Foreskin keratinocyte (primary cell): ENCODE data around the genes TDRD10 and PMVK.

DNA sequence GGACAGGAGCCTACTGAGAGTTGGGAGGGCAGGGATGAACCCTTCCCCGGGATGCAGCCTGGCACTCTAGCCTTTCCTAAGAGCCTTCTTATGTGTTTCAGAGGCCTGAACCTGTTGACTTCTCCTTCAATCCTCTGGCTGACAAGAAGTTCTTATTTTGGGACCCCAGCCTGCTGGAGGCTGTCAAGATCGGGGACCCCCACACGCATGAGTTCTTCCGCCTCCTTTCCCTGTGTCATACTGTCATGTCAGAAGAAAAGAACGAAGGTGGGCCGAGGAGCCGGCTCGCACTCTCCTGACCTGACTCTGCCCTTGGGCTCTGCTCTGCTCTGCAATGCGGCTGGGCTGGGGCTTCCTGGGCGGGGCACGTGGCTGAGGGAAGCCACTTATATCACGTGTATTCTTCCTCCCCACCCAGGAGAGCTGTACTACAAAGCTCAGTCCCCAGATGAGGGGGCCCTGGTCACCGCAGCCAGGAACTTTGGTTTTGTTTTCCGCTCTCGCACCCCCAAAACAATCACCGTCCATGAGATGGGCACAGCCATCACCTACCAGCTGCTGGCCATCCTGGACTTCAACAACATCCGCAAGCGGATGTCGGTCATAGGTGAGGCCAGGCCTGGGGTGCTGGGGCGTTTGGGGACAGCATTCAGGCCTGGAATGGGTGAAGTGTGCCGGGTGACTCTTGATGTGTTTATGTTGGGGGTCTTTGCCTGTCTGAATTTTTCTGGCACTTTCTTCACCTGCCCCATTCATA, 17.5 kb downstream of the ATP8B2 start:
- RAMPAGE, total RNA: no peak

DNA sequence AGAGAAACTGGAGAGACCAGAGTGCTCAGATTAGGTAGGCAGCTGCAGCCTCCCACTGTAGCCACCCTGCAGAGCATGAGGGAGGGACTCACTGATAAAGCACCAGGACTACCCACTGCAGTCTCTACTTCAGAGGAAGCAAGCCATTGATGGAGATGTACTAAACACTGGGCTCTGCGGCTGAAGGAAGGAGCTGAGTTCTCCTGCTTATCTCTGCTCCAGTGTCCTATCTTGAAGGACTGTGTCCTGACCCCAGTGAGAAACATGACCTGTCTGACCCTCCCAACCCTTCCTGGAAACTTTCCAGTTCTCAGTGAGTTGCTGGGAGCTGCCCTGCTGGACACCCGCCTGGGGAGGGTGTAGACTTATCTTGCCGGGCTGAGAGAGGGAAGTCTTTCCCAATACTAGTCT, 29.2 kb downstream of the ATP8B2 start:
- RAMPAGE, total RNA: no peak

- RAMPAGE, total RNA: no peak
These were observed 22.5 kb downstream of the IL6R start for GRCh38 chr1:154427316-154428271.

- RAMPAGE, total RNA: no peak
These were observed 26.5 kb downstream of the IL6R start for GRCh38 chr1:154431539-154432190.

GRCh38 chr1:154454241-154455064, 47.6 kb upstream of the TDRD10 start:
- RAMPAGE, total RNA: no peak

GRCh38 chr1:154460343-154461016, 41.5 kb upstream of the TDRD10 start:
- RAMPAGE, total RNA: no peak

DNA sequence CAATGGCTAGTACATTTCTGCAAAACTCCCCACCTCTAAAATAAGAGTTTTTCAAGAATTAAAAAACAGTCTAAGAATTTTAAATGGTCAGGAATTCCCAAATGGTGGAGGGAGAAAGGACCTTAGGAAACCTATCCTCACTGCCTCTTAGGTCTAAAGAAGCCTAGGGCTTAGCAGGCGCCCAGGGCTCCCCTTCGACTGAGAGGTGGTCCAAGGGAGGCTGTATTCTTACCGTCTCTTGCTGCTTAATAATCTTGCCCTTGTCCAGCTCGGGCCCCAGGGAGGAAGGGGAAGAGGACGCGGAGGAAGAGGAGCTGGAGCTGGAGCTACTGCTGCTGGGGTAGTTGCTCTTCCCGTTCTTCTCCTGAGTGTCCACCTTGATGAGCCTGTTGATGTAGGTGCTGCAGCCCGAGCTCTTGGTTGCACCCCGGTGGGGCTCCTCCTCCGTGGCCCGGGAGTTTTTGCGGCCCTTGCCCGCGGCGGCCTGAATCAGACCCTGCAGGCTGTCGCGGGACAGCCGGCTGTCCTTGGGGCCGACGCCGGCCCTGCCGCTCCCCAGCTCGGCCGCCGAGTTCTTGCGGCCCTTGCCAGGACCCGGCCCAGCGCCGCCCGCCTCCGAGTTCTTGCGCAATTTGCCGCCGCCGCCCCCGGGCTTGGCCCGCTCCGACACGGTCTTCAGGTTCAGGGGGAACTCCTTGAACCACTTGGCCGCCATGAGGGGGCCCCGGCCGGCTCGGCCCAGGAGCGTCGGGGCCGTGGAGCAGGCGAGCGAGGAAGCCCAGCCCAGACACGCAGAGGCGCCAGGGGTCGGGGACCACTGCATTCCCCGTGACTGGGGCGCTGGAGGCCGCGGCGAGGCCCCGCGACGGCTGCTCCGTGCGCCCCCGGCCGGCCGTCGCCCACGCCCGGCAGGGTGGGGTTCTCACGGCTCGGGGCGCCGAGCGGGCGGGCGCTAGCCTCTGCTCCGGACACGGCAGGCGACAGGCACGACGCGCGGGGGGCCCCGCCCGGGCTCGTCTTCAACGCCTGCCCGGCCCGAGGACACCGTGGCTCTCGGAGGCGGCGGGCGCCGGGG, at the start of gene TDRD10:
Gene TDRD10, plus strand, starts transcription at position 1,016 of the 1,075 bp plus-strand sequence.
- RAMPAGE, total RNA: no peak

- RAMPAGE, total RNA: no peak
These were observed 17.0 kb downstream of the CHRNB2 start for GRCh38 chr1:154584475-154585113.

GRCh38 chr1:154598236-154598632, 9.8 kb downstream of the ADAR start:
- RAMPAGE, total RNA: no peak

DNA sequence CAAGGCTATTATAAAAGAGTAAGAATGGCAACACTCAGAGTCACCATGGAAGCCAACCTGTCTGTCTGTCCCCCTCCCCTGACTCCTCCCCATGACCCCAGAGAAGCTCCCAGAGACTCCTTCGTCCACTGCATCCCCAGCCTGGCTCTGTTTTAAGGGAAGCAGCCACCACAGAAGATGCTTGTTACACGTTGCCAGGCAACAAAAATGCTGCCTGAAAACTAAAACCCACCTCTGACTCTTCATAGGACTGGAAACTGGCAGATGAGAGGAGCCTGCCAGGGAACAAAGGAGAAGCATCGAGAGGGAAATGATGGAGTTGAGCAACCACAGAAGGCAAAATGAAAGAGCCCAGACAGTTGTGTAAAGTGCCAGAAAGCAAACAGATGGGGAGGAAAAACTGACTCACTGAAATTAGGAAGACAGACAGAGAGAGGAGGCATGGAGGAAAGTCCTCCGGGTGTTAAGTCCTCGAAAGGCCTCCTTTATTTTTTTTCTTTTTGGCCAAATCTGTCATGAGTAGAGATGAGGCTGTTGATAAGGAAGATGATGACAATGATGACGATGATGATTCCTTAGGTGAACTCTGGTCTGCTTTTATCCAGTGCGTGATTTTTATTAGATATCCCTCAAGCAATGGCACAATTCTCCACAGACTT, 118.3 kb downstream of the KCNN3 start:
- RAMPAGE, total RNA: no peak

GRCh38 chr1:154859770-154860201, 10.3 kb downstream of the KCNN3 start:
- RAMPAGE, total RNA: no peak

GRCh38 chr1:154868980-154869764, 909 bp downstream of the KCNN3 start:
- RAMPAGE, total RNA: no peak

GRCh38 chr1:154936338-154937131, at the start of gene PMVK:
Gene PMVK, minus strand, starts transcription at chr1:154936719.
- RAMPAGE, total RNA: start-site peak on the minus strand at chr1:154936699-154936762, 93 and 124 reads in 2 replicates; start-site peak on the minus strand at chr1:154936887-154936997, 30 and 37 reads in 2 replicates

DNA sequence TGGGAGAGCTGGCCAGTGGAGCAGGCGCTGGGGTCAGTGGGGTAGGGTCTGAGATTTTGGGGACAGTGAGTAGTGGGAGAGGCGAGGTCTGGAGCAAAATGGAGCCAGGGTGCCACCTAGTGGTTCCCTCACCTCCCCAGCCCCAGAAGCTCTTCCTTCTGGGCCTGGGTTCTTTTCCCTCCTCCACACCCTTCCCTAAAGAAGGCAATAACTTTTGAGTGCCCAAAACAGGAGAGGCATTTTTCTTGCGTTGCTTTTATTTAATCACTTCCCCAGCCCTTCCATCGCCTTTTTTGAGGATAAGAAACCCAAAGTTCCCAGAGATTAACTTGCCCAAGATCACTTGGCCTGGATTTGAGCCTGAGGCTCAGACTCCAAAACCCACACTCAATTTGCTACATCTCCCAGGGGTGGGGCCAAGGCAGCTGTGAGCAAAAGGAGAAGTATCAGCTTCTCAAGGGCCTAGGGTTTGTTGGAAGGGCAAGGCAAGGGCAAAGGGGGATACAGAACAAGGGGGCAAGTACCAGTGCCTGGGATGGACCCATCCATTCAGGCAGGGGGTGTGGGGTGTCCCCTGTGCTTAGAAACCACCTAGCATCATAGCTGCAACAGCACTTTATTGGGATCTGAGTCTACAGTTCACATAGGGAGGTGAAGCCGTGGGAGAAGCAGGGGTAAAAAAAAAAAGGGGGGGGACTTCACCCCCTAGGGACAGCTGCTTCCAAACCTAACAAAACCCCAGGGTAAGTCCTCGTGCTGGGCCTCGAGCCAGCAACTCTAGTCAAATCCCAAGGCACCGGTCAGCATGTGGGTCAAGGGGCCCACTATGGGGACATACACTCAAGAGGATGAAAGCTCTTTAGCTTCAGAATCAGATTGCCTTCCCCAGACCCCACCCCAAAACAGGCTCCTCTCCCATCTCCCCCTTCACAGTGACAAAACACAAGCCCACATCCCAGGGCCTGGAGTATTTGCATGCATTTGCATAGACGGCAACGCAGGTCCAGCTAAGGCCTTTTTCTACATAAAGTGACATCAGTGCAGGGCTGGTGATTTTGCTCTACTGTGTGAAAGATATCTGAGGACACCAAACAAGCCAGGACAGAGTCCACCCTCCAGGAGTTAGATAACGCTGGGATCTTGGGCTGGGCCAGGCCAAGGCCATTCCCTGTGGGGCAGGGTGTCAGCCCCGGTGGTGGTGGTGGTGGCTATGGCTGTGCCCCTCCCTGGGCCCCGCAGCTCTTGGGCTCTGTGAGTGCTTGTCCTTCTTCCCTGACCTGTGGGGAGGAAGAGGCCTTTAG, 7.8 kb upstream of the PMVK start:
- RAMPAGE, total RNA: no peak

DNA sequence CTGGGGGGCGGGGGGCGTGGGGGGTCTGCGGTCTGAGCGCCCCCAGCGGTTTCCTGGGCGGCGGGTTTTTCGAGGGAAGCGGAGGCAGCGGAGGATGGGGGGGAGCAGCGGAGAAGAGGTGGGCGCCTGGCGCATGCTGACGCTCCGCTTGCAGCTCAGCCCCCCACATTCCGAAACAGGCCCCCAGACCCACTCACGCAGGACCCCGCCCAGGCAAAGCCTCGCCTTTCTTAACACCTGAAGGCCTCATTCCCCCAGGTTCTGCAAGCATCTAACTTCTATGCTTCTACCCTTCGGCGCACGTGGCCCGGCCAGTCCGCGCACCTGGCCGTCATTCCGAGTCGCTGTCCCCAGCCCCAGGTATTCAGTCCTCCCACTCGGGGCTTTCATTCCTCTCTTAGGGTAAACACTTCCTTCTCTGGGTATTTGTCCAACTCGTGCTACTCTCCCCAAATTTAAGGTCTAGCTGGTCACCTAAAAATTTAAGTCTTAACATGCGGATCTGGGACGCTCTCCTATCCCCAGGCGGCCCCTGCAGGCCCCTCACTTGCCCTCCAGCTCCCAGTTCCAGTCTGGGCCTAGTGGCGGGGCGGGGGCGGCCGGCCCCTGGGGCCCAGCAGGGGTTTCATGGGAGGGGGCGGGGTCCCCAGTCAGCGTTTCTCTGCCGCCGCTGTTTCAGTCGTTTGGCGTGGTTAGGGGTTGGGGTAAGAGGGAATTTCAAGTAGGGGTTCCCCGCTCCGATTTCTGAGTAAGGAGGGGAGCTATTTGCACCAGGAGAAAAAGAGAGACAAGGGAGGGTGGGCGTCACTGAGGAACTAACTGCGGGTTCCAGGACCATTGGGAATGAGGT, 2.8 kb upstream of the ZBTB7B start:
- RAMPAGE, total RNA: no peak

DNA sequence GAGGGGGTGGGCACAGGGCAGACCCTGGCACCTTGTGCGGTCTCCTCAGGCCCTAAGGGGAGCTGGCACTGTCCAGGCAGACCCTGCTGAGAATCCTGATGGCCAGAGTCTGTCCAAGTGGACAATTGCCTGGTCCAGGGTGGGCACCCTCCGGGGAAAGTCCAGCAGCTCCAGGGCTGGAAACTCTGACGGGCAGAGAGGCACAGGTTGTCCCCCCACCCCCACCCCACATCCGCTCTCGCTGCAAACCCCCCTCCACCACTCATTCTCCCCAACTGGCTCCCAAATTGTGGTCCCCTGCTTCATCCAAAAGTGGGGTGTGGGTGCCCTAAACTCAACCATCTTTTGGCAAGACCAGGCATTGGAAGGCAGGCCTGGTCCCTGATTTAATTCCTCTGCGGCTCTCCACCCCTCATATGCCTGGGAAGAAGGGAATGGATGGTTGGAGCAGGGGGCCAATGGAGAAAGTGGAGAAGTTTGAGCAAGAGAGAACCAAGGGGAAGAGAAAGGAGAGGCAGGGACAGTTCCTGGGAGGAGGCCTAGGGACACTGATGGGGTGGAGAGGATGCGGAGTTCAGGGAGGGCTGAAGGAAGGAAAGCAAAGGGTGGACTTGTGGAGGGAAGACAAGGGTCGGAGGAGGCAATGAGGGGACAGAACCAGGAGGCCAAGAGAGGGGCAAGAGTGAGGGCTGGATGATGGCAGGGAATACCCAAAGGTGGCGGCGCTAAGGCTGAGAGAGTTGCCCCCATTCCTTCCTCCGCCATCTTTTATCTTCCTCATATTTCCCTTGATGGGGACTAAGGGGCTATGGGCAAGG, 7.0 kb downstream of the ZBTB7B start:
- RAMPAGE, total RNA: no peak

GRCh38 chr1:155016953-155017902, 14.6 kb downstream of the ZBTB7B start:
- RAMPAGE, total RNA: no peak

DNA sequence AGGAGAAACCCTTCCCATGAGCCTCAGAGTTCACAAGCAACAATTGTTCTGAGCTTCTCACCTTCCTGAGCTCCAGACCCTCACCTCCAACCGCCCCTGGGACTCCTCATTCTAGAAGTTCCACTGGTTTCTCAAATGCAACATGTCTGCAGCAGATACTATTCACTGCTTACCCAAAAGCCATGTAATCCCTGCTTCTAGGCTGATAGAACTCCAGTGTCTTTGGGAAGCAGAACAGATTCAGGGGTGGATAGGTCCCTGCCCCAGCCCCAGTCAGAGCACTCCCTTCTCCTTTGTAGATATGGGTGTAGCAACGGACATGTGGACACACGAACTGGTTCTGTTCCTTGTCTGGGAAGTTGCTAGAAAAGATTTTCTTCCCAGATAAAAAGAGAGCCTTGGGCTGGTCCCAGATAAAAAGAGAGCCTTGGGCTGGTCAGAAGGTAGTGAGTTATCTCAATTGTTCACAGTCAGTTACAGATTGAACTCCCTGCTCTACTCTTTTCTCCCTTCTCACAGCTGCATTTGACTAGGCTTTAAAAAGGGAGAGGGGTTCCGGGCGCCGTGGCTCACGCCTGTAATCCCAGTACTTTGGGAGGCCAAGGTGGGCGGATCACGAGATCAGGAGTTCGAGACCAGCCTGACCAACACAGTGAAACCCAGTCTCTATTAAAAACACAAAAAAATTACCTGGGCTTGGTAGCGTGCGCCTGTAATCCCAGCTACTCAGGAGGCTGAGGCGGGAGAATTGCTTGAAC, 7.4 kb upstream of the EFNA1 start:
- RAMPAGE, total RNA: no peak

- RAMPAGE, total RNA: no peak
These were observed 370 bp upstream of the EFNA1 start for GRCh38 chr1:155127175-155127836.

DNA sequence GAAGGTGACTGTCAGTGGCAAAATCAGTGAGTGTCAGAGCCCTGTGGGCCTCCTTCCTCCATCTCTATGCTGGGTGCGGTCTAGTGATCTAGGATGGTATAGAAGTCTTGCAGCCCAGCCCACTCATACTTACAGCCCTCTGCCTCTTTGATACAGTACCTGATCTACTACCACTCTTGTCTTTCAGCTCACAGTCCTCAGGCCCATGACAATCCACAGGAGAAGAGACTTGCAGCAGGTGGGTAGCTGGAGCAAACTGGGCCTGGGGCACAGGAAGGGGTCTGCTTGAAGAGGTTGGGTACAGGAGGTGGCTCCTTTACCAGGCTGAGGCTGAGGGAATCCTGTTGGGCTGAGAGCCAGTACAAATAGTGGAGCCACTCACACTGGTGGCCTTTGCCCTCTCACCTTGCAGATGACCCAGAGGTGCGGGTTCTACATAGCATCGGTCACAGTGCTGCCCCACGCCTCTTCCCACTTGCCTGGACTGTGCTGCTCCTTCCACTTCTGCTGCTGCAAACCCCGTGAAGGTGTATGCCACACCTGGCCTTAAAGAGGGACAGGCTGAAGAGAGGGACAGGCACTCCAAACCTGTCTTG, 2.0 kb upstream of the SLC50A1 start:
- RAMPAGE, total RNA: no peak